Breast epithelium (tissue), 2 donors: ENCODE measurements around a stretch of chr1.

DNA sequence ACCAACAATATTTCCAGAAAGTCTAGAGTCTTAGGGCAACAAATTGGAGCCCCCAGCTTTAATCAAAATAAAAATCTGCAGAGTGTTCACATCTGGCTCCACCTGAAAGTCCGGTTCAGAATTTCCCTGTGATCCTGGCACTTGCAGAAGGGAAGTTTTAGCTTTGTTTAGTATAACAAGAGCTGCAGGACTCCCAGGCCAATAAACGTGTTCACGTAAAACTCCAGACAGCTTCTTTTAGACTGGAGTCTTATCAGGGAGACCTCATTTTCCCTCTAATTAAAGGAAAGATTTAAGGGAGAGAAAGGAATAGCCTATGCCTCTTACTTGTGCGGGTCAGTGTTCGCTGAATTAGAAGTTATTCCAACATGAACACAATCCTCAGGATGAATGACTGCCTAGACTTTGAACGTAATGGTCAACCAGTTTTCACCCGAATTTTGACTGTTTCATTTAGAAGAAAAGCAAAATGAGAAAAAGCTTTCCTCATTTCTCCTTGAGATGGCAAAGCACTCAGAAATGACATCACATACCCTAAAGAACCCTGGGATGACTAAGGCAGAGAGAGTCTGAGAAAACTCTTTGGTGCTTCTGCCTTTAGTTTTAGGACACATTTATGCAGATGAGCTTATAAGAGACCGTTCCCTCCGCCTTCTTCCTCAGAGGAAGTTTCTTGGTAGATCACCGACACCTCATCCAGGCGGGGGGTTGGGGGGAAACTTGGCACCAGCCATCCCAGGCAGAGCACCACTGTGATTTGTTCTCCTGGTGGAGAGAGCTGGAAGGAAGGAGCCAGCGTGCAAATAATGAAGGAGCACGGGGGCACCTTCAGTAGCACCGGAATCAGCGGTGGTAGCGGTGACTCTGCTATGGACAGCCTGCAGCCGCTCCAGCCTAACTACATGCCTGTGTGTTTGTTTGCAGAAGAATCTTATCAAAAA, 202.1 kb upstream of the SGIP1 start:
- PRO-cap: unidirectional peak, plus-strand start at position 204 of the sequence; bidirectional peak, plus-strand start at position 662 of the sequence, minus-strand start at position 665 of the sequence
- RAMPAGE, long total RNA, 2 experiments: no peak in any of the 2 experiments

DNA sequence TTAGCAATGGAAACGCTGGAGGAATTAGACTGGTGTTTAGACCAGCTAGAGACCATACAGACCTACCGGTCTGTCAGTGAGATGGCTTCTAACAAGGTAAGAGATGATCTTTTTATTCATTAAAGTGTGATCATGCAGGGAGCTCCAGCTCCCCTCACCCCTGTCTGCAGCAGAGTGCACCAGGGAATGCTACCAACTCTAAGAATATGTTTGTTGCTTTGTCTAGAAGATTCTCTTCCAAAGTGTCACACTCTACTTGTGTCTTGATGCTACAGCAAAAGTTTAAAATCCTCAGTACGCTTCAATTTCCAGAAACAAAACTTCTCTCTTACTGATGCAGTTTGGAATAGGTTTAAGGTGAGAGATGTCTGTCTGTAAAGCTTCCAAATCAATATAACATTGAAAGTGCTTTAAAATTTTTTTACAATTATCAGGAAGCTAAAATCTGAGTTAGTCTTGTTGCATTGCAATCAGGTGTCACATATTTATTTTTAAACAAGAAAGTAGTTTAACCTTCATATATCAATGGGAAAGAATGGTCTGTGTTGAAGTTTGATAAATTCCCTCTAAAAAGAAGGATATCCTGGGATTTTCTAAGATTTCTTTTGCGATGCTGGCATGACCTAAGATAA, 201.3 kb upstream of the SGIP1 start:
- PRO-cap: no peak
- RAMPAGE, long total RNA, 2 experiments: no peak in any of the 2 experiments

DNA sequence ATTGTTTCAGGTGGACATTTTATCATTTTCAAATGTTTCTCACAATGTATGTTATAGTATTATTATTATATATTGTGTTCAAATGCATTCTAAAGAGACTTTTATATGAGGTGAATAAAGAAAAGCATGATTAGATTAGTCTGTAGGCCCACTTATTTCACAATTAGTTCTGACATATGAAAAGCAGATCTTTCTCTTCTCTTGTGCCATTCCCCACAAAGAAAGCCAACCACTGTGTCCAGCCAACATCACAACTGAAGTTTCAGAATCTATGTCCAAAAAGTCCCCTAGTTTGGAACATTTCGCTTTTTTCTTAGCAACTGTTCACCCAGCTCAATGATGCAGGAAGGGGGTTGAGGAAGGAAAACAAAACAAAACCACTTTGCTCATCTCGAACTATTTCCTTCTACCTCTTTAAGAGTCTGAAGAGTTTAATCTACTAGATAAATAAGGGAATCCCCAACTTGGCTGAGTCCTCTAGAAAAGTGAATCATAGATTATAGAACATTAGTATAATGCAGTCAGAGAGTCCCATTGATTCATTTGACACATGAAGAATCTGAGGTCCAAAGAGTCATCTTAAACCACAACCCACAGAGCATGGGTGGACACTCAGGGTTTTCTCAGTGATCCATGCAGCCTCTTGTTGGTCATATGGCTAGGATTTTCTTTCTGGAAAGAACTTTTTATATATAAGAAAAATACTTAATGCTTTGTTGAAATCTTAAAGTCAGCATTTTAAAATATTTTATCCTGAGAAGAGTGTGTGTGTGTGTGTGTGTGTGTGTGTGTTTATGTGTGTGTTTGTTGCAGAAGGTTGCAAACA, 159.3 kb upstream of the SGIP1 start:
- PRO-cap: no peak
- RAMPAGE, long total RNA, 2 experiments: no peak in any of the 2 experiments

- PRO-cap: unidirectional peak, plus-strand start at chr1:66533593
- RAMPAGE, long total RNA, 2 experiments: no peak in any of the 2 experiments
Observed at GRCh38 chr1:66532852-66533772, 841 bp upstream of the SGIP1 start.

DNA sequence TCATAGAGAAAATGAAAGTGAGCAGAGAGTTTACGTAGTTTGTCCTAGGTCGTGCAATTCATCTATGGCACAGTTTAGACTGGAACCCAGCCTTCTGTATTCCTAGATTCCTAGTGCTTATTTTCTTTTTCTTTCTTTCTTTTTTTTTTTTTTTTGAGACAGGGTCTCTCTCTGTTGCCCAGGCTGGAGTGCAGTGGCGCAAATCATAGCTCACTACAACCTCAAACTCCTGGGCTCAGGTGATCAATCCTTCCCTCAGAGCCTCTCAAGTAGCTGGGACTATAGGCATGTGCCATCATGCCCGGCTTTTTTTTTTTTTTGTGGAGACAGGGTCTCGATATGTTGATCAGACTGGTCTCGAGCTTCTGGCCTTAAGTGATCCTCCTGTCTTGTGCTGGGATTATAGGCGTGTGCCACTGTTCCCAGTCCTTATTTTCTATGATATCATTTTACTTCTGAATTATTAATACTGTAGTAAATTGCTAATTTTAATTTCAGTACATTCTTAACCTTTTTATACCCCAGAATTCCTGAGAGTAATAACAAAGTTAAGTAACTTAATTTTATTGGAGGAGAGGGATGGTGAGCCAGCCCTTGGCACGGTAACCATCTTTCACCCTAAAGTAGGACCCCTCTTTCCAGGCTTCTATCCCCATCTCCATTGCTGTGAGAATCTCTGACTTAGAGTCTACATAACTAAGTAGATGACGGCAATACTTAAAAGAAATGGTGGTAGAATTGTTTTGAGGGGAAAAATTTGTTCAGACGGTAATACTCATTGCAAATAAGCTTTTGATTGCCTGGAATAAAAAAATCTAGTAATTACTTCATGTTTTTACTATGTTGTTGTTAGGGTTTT, 9.7 kb downstream of the MIER1 start:
- PRO-cap: no peak
- RAMPAGE, long total RNA, 2 experiments: no peak in any of the 2 experiments

- PRO-cap: no peak
- RAMPAGE, long total RNA, 2 experiments: no peak in any of the 2 experiments
Observed at GRCh38 chr1:66946007-66946434, 21.2 kb downstream of the MIER1 start.

- PRO-cap: no peak
- RAMPAGE, long total RNA, 2 experiments: no peak in any of the 2 experiments
Observed at GRCh38 chr1:67019331-67020193, 34.4 kb downstream of the SLC35D1 start.

- PRO-cap: no peak
- RAMPAGE, long total RNA, 2 experiments: no peak in any of the 2 experiments
Observed at GRCh38 chr1:67052635-67052970, 1.3 kb downstream of the SLC35D1 start.

DNA sequence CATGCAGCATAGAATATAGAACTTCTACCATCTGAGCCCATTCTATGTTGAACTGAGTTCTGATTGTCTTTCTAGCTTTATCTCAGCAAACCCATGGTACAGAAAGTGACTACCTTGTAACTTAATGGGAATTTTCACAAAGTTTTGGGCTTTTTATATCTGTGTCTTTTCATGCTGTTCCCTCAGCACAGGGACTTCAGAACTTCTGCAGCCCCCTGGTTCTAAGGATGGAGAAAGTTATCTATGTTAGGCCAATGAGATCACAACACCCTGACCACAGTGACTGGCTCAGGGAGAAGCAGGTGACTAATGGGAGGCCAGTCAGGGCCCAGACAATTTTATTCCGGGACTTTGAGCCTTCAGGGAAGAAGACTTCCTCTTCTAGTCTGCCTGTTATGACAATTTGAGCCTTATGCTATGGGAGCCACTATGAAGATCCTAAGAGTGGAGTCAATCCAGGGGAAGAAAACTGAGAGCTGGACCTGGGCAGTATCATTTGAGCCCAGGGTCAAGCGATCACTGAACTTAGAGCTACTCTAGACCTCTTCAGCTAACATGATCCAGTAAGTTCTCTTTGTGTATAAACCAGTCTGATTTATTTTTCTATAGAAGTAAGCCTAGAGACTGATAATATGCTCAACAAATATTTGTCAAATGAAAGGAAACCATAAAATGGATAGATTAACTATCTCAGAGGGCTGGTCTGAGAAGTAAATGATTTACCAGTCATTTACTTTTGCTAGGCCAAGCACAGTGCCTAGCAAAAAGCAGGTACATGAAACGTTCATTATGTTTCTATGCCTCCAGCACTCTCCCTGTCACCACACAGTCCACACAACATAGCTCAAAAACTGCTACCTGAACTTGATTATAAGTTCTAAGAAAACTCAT, 4.1 kb upstream of the C1orf141 start:
- PRO-cap: no peak
- RAMPAGE, long total RNA, 2 experiments: no peak in any of the 2 experiments

GRCh38 chr1:67411242-67412538, 18.5 kb downstream of the SERBP1 start:
- PRO-cap: no peak
- RAMPAGE, long total RNA, 2 experiments: no peak in any of the 2 experiments

- PRO-cap: no peak
- RAMPAGE, long total RNA, 2 experiments: no peak in any of the 2 experiments
Observed at GRCh38 chr1:67688699-67688821, 3.6 kb downstream of the GADD45A start.

DNA sequence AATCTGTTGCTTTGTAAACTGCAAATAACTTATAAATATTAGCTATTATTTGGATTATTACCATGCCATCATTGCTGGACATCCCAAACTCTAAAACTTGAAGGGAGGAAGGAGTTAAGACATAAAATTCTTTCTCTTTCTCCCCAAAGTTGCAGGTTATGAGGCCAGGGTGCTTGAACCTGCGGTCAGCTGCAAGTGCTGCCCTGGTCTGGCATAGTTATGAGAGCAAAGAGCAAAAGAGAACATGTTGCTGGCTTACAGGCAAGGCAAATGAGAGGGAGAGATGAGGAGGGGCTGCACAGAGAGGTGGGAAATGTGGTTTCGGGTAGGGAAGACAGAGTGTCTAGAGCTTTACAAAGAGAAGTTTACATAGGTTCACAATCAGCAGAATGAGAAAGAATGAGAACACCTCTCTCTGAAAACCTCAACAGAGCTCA, 30.8 kb downstream of the GADD45A start:
- PRO-cap: no peak
- RAMPAGE, long total RNA, 2 experiments: no peak in any of the 2 experiments

DNA sequence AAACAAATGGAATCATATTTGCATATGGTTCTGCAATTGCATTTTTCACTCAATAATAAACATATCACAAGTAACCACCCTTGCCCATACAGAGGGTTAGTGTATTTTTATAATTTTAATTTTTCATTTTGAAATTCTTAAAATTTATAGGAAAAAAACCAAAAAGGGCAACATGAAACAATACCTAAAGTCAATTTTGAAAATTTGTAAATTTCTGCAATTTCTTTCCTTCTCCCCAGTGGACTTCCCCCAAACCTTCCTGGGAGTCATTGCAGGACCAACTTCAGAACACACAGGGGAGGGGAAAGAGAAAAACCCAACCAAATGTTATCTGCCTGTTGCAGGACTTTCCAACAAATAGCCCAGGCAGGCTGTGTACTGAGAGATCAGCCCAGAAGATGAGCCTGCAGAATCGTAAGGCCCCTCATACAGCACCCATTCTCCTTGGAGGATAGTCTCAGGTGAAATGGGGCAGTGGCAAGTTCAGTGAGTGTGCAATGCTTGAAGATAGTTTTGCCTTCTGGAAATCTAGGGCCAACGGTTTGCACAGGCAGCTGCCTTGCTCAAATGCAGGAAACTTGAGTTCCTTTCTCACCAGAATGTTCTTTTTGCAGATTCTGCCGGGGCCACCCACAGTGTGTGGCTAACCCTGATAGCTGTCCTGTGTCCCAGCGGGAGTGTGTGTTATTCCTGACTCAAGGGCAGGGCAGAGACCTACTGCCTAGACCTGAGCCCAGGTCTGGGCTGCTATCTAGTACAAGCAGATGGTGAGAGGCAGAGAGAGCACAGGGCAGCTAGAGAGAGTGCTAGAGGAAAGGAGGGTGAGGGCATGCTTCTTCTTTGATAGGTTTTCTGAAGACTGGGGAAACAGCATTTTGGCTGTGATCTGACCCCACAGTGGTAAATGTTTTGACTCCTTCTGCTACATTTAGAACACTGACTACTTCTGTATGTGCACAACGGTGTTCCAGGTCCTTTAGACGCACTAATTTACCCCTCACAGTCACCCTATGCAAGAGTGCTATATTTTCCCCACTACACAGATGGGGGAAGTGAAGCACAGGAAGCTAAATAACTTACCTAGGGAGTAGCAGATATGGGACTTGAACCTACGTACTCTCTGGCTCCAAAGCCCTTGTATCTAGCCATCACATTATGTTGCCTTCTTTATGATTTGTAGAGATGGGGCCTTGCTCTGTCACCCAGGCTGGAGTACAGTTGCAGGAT, 48.9 kb downstream of the GADD45A start:
- PRO-cap: no peak
- RAMPAGE, long total RNA, 2 experiments: no peak in any of the 2 experiments

DNA sequence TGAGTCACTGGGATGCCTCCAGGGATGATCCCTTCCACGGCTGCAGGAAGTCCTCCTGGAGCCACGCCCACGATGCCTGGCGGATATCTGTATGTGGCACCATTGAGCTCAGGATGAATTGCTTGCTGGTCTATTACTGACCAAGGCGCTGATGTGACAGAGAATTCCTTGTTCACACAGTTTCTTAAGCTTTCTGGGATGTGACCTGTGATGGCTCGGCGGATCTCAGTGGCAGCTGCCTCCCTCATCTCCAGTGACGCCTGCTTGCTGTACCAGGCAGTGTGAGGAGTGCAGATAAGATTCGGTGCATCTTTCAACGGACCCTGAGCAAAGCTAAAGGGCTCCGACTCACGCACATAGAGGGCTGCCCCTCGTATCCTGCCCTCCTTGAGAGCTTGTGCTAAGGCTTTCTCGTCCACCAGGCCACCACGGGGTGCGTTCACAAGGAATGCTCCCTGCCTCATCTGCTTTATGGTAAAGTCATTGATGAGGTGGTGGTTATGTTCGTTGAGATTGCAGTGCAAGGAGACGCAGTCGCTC, 70.4 kb downstream of the WLS start:
- PRO-cap: no peak
- RAMPAGE, long total RNA, 2 experiments: no peak in any of the 2 experiments

DNA sequence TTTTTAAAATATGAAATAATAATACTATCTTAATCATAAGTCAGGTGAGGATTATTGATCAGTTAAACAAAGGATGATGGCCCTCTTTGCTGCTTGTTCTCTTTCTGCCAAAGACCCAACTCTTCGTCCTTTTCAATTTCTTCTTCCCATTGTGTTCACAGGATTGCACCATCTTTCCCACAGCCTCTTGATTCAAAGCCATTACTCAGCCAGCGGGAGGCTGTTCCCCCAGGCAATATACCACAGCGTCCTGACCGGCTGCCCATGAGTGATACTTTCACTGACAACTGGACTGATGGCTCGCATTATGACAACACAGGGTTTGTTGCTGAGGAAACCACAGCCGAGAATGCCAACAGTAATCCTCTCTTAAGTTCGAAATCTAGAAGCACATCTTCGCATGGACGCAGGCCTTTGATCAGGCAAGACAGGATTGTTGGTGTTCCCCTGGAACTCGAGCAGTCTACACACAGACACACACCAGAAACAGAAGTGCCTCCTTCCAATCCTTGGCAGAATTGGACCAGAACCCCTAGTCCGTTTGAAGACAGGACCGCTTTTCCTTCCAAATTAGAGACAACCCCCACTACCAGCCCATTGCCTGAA, 167.3 kb downstream of the LRRC40 start:
- PRO-cap: no peak
- RAMPAGE, long total RNA, 2 experiments: no peak in any of the 2 experiments

- PRO-cap: no peak
- RAMPAGE, long total RNA, 2 experiments: no peak in any of the 2 experiments
Observed at GRCh38 chr1:70209995-70210299, 4.6 kb upstream of the LRRC40 start.

DNA sequence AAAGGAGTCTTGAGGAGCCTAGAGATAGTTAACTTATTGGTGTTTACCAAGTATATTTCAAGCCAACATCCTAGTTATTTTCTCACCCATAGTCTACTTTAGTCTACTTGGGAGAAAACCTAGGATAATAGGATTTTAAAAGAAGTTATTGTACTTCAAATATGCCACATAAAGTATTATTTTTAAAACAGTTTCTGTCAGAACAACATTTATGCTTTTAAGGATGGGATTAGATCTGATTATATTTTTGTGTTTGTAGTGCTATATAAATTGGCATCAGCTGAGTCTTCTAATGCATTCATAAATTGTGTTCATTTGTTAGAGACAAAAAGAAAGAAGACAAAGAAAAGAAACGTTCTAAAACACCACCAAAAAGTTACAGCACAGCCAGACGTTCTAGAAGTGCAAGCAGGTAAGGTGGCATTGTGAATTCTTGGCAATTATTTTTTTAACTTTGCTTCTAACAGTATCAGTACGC, 25.4 kb downstream of the SRSF11 start:
- PRO-cap: no peak
- RAMPAGE, long total RNA, 2 experiments: no peak in any of the 2 experiments

DNA sequence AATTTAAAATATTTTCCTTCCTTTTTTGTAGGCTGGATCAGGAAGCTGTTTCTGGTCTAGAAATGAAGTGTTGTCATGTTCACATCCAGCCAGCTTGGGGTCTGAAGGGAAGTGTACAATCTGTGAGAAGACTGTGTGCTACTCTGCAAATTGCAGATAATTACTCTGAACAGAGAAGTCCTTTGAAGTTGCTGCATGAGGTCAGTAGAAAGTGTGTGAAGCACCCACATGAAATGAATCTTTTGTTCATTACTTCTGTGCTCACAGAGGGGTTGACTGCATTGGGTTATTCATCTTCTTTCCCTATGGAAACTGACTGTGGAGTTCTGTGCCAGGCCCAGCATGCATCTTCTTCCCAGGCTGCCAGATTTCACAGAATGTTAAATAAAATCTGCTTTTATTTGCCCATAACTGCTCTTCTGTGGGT, 47.0 kb downstream of the CTH start:
- PRO-cap: no peak
- RAMPAGE, long total RNA, 2 experiments: no peak in any of the 2 experiments

DNA sequence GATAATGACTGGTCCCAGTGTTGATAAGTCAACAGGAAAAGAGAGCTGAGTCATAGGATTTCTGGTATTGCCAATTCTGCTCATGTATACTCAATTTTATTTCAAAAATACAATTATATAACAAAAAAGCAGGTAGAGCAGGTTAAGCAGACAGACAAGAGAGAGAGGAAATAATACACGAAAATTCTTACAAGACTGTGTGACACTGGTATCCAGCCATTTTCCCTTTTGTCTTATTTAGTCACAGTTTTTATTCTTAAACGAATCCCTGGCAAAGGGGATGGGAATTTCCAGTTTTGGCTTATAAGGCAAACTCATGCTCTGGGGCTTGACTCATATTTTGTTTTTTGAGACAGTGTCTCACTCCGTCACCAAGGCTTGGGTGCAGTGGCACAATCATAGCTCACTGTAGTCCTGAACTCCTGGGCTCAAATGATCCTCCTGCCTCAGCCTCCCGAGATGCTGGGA, 32.0 kb downstream of the PTGER3 start:
- PRO-cap: no peak
- RAMPAGE, long total RNA, 2 experiments: no peak in any of the 2 experiments

GRCh38 chr1:71063613-71064380, 16.2 kb upstream of the PTGER3 start:
- PRO-cap: no peak
- RAMPAGE, long total RNA, 2 experiments: no peak in any of the 2 experiments